T47D (cell line): ENCODE results near the gene RTP2.

DNA sequence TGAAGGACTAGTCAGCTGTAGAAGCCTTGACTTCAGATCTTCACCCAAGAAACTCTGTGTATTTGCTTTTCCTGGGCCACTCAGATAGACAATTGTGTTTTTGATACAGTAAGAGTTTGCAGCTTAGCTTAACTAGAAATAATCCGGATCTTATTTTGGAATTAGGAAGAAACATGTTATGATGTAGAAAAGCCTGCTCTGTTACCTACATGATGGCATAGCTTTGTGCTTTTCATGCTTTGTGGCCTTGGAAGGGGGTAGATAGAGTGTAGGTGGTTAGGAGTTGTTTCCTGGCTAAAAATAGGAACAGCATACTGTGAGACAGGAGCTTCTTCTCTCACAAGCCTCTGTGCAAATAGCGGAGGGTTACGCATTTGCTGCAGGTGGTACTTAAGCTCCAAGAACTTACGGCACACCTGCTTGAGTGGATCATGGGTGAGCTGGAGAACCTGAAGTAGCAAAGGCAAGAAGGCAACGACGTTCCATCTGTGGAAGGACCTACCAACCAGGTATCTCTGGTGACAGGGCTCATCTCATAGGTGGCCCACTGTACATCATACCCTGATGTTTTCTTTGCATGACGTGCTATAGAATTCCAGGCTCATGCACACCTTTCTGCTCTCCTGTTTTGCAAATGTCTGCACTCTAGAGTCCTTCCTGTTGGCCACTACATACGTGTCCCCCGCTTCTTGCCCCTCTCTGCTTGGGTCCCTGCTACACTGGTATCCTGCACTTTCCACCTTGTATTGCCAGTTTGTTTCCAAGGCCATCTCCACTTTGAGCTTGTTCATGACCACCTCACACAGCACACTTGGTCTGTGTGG, 66.1 kb downstream of the ST6GAL1 start:
- RRBS, result no CpG with 5 or more reads among the region's 9 CpGs

DNA sequence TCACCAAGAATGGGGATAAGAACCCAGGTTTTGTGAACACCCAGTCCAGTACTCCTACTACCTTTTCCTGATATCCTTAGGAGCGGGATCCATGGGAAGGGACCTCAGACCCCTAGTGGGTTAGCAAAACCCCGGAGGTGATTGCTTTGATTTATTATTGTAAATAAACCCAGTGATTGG, 98.2 kb downstream of the RPL39L start:
- RRBS, result no CpG with 5 or more reads among the region's 2 CpGs

DNA sequence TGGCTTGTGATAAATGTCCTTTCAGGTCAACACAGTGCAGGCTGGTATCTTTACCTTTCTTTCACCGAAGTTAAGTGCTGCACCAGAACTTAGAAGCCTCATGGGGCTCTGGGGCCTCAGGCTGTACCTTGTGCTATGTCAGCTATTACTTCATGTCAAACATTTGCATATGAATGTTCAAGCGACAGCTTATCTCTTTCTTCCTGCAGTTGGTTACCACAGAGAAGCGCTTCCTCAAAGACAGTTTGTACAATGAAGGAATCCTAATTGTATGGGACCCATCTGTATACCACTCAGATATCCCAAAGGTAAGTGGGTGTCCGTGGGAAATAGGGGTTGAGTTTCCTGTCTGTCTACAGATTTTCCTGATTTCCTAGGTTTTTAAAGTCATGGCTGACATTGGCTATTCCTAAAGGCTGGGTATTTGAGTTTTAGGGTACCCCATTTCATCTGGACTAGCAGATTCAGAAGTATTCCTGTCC, 66.6 kb downstream of the RPL39L start:
- RRBS, result no CpG with 5 or more reads among the region's 4 CpGs

- RRBS, result no CpG with 5 or more reads among the region's 4 CpGs
Observed at GRCh38 chr3:187101558-187102257, 37.6 kb downstream of the RPL39L start.

DNA sequence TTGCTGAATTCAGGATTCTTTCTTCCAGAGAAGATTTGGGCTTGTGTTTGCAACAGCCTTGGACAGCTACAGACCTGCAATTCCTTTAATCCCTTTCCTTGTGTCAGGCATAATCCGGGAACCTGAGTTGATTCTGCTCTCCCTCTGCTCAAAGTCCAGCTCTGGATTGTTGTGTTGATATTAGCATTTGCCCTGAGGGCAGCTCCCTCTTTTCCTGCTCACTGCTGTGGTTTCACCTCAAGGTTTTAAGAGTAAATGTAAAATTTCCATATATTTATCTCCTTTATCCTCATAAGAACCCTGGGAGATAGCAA, 23.3 kb upstream of the RTP1 start:
- RRBS, result no CpG with 5 or more reads among the region's 1 CpG

- RRBS, result no CpG with 5 or more reads among the region's 28 CpGs
Observed at GRCh38 chr3:187179805-187181105, 17.0 kb upstream of the RTP1 start.

DNA sequence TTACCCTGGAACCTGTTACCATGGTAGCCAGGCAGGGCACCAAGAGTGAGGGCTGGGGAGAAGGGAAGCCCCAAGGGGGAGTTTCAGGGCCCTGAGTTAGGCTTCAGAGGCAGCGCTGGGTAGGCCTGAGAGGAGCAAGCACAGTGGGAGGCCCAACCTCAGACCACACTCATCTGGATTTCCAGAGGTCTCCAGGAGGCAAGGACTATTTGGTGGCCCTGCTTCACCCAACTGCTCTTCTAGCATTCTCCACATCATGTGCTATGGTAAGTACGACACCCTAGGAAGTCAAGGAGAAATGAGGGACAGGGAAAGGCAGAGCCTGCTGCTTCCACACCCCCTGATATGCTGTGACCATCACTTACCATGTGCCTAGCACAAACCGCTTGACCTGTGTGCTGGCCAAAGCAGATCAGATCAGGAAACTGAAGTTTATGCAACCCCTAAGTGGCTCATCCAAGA, at the start of gene RTP2:
Gene RTP2, minus strand, starts transcription at position 284 of the 462 bp plus-strand sequence.
- RRBS, result no CpG with 5 or more reads among the region's 3 CpGs

GRCh38 chr3:187743556-187744597, 1.4 kb downstream of the BCL6 start:
- RRBS, result 3% methylated on average over 8 of the region's 57 CpGs

GRCh38 chr3:187747811-187748518, 2.7 kb upstream of the BCL6 start:
- RRBS, result no CpG with 5 or more reads among the region's 5 CpGs

DNA sequence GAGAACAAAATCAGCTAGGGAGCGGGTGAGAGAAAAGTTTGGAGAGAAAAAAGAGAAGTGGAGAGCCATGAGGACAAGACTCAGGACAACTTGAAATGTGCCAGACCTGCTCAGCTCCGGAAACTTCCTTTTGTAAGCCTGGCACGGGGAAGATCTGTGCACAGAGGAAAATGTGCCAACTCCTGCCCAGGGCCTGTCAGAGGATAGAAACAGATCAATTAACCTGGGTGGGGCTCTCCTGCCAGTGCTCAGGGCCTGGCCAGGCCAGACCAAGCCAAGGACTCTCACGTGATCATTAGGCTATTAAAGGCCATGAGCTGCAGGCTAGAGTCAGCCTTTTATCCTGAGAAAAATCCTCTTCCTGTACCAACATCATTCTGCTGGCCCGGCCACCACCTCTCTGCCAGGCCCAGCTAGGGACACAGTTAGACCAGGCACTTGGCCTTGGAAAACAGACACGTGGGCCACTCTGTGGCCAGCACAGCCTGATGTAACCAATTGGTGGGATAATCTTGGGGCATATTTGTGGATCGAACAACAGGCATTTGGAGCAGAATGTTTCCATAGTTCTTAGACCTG, 50.3 kb upstream of the BCL6 start:
- RRBS, result no CpG with 5 or more reads among the region's 7 CpGs

GRCh38 chr3:187935634-187936223, 190.5 kb upstream of the BCL6 start:
- RRBS, result no CpG with 5 or more reads among the region's 18 CpGs

- RRBS, result no CpG with 5 or more reads among the region's 3 CpGs
Observed at GRCh38 chr3:187957295-187957599, 196.7 kb upstream of the LPP start.

DNA sequence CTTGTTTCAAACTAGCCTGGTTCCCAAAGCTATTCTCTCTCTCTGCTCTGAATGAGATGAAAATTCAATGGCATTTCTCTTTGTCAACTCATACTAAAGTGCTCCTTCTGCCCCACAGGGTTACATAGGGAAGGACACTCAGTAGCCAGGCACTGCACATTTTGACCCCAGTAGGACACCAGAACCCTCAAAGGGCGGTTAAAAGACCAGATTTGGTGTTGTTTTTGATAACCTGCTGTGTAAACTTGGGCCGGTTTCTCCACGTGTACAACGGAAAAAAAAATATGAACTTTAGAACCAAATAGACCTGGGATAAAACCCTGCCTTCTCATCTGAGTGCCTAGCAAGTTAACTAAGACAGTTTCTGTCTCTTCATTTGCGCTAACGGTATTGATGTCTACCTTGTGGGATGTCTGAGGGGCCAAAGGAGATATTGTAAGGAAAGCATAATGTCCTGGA, 156.1 kb upstream of the LPP start:
- RRBS, result no CpG with 5 or more reads among the region's 6 CpGs

DNA sequence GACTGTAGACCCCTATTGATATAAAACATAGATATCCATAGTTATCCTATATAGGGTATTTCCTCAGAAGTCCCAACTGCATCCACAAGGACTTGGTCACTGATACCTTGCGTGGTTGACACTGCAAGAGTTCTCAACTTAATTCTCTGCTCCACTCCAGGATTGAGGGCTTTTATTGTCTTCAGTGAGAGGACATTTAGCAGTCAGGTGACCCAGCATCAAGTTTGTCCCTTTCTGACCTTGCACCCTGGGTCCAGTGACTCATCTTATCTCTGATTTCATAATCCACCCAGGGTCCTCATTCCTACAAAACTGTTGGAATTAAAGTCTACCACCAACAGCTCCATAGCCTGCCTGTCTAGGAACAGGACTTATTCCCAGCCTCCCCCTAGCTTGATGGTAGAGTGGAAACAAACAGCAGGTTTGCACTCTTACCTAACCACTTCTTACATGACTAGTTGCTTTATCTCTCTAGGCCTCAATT, 151.3 kb upstream of the LPP start:
- RRBS, result no CpG with 5 or more reads among the region's 1 CpG

GRCh38 chr3:188072532-188073186, 81.3 kb upstream of the LPP start:
- RRBS, result no CpG with 5 or more reads among the region's 4 CpGs

DNA sequence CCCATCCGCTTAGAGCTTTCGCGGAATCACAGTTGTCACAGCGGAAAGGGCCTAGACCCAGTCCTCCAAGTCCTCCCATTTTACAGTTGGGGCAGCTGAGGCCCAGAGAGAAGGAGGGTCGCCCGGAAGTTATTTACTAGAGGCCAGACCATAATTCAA, 466 bp downstream of the LPP start:
- RRBS, result 4% methylated on average over 1 of the region's 6 CpGs

- RRBS, result no CpG with 5 or more reads among the region's 3 CpGs
Observed at GRCh38 chr3:188177109-188177549, 23.2 kb downstream of the LPP start.

GRCh38 chr3:188231417-188231871, 77.5 kb downstream of the LPP start:
- RRBS, result no CpG with 5 or more reads among the region's 9 CpGs

DNA sequence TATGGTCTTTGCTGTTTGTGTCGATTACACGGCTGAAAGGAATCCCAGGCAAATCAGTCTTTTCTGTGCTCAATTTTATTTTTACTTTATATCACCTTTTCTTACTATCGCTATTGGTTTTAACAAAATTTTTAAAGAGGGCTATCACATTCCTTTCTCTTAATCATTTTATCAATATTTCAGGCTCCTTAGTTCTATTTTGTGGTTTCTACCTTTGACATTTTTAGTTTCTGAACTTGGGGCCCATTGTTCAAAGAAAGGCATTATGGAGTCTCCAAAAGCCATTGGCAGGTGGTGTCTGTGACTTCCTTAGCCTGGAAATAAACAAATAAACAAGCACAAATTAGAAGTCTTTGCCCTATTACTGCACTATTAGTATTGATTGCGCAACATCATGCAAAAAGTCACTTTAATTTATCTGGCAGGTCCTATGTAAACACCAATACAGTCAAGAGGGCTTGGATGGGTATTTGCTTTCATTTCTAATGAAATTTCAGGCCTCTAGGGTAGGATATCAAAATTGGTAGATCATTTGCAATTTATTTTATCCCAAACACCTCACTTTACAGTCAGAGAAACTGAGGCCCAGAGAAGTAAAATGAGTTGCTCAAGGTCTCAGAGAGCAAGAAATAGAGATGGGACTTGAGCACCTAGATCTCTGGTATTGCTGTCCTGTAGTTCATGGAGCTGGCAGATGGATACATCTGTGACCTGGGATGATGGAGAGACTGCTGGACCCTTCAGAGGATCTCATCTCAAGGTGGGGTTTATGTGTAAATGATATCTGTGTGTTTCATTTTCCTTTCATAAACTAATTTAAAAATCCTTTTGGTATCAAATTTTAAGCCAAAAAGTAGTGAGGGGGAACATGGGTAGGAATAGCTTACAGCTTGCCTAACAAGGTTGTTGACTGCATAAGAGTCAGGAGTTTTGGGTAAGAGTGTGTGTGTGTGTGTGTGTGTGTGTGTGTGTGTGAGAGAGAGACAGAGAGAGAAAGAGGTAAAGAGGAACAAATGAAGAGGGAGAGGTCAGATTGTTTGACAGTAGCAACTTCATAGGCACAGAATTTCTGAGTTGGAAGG, 85.8 kb downstream of the LPP start:
- RRBS, result no CpG with 5 or more reads among the region's 4 CpGs

DNA sequence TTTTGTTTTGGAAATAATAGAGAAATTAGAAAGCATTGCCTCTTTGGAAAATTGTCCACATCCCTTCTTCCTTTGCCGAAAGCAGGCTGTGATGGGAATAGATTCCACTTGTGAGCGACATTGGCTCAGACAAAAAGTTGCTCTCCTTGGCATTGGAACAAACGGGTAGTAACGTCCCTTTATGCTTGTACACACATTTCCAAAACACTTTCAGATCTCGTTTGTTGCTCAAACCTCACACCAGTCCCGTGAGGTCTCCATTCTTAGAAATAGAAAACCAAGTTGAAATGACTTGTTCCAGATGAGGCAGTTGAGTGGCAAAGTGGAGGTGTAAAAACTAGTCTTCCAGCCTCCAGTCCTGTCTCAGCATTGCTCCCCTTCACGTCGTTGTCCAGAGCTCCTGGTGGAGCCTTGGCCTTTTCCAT, 134.2 kb downstream of the LPP start:
- RRBS, result no CpG with 5 or more reads among the region's 8 CpGs